Thoracic aorta (tissue), 1 donor: ENCODE data around the genes PRAMEF4, PRAMEF33 and PDPN.

DNA sequence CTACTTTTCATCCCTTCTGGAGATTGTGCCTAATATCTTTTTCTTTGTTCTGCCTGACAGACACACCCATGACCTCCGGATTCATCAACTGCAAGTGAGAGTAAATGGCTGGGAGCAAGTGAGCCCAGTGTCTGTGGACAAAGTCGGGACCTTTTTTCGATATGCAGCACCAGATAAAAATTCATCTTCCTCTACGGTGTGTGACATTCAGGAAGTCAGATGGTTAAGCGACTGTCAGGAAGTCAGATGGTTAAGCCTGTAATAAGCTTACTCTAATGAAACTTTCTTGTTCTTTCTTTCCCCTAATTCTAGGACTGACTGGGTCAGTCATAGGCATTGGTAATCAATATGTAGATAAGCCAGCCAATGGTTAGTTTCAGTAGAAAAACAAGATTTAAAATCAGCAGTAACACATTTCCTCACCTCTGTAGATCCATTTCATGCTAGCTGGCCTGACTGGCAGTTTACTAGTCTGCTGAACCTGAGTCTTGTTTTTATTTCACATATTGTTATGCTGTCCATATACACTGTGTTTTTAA is 115.6 kb downstream of the VPS13D start:
- RAMPAGE, long total RNA, result no peak

DNA sequence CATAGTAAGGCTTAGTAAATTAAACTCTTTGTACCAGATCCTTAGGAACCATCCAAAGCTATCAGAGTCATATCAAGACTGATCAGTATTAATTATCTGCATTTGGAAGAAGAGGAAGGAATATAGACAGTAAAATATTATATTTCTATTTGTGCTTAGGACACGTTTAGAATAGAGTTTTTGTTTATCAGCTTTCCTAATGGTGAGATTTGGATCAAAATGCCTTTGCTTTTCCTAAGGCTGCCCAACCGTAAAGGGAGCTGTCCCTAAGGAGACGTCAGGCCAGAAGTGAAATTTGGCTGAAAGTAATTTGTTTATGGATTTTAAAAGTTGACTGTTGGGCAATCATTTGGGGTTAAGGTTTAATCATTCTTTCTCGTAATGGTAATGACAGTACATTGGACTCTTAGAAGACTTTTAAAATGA is 160.5 kb downstream of the DHRS3 start:
- RAMPAGE, long total RNA, result no peak

DNA sequence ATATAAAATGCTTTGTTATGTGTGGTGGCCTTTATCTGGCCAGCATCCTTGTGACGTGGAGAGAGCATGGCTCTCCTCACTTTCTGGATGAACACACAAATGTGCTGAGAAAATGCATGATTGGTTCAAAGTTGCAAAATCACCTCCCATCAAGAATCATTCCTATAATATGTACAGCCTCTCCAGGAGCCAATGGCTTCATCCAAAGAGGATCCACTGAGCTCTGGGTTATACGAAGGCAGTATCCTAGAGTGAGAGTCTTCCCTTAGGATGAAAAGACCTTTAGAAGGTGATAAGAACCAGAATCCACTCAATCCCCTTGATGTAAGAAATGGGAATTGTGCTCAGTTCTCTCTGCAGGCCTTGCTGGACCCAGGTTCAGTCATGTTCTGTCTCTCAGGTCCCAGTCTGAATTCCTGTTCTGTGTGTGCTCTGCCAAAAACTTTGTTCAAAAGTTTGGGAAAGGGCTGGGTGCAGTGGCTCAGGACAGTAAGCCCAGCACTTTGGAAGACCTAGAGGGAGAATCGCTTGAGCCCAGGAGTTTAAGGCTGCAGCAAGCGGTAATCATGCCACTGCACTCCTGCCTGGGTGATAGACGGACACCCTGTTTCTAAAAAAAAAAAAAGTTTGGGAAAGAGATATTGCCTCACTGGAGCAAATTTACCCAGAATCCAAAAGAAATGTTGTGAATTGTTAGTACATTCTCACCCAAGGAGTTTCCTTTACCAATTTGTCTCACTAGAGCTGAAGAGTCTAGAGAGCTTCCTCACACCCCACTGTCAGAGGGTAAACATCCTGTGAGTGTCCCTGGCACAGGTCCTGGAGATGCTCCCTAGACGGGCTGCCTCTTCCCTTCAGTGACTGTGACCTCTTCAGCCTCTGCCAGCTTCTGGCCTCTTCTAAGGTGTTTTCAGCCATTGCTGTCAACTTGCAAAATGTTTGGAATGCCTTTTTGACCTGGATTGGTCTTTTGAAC is 159.8 kb downstream of the DHRS3 start:
- RAMPAGE, long total RNA, result no peak

DNA sequence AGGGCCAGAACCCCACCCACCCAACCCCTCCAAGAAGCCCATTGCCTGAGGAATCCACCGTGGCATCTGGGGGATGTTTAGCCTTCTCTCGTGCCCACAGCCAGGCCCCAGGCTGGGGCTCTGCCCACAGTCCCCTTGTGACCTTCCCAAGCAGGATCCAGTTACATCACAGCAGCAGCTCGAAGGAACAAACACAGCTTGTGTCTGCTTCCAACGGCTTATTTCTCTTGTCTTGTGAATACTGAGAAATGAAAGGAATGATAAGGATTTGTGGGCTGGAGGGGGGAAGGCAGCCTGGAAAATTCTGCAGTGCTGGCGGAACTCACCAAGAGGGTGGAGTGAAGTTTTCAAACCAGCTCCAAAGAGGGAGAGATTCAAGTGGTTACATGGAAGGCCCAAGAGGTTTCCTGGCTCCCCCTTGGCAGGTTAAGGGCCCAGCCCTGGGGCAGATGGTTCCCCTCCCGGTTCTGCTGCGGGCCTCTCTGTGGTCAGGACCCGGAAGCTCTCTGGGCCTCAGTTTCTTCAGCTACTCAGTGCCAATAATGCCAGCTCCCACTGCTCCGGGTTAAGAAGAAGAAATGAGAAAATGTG is 61.5 kb downstream of the DHRS3 start:
- RAMPAGE, long total RNA, result no peak

GRCh38 chr1:12573116-12573361 is 45.0 kb downstream of the DHRS3 start:
- RAMPAGE, long total RNA, result no peak

DNA sequence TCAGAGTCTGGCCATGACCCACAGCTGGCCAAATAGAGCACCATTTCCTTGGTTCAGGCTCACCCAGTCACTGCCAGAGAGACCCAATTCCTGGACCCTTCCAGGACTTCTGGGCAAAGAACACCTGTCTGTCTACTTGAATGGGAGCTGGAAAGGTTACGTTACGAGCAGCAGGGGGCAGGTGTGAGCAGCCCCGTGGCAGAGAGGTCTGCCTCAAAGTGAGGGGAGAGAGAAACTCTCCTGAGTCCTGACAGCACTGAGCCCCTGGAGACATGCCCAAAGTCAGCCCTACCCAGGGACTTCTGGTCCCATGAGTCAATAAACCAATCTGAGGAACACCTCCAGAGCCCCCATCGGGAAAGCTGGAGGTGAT is 16.8 kb downstream of the DHRS3 start:
- RAMPAGE, long total RNA, result no peak

- RAMPAGE, long total RNA, result no peak
These were observed 8.9 kb downstream of the DHRS3 start for GRCh38 chr1:12608987-12609594.

GRCh38 chr1:12610550-12611260 is 7.3 kb downstream of the DHRS3 start:
- RAMPAGE, long total RNA, result no peak

DNA sequence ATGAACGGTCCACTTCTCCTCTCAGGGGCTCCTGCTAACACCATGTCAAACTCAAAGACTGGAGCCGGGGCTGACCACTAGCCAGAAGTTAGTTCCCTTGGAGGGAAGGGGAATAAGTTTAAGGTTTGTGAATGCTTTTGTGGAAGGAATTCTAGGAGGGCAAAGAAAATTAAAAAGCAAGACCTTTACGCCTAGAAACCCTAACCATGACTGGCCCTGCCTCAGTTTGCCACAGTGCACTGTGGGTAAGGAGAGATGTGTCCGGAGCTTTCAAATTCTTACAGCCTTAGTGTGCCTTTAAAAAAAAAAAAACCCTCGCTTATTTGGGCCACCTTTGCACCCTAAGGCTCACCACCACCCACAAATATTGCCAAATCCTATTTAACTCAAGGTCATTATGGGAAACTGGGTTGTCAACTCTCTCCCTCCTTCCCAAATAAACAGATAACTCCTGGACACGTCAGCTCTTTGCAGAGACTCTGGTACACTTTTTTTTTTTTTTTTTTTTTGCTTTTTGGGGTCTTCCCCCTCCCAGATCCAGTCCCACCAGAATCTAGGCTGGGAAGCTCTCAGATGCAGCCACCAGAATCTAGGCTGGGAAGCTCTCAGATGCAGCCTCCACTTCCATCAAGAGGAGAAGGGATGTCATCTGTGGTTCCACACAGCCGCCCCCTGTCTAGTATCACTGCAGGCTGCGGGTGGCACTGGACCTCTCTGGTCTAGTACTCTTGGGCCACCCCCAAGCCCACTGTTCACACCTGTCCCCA is 3.6 kb downstream of the DHRS3 start:
- RAMPAGE, long total RNA, result no peak

- RAMPAGE, long total RNA, result no peak
These were observed 9.0 kb upstream of the AADACL4 start for GRCh38 chr1:12634784-12635328.

DNA sequence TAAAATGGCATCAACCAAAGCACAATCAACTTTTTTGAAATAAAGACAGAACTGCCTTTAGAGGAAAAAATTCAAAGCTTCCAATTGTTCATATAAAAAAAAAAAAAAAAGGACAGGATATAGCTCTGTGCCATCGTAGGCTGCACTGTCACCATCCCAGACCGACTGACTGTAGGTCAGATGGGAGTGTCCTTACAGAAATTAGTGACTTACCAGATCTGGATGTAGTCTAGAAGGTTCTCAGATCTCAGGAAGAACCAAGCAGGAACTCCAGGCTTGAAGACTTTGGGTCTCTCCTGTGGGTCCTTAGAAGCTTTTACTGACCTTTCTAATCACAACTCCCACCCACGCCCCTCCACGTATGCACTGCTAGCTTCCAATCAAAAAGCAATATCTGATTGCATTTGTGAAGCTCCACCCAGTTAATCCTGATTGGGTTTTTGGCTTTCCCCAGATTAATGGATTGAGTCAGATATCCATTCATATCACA is at the start of gene PRAMEF4:
TSS of gene PRAMEF4 (minus strand) at position 268 of the 490 bp plus-strand sequence.
- RAMPAGE, long total RNA, result no peak

GRCh38 chr1:13303303-13303733 is at the start of gene PRAMEF33:
Gene PRAMEF33, plus strand, starts transcription at chr1:13303539.
- RAMPAGE, long total RNA, result no peak

DNA sequence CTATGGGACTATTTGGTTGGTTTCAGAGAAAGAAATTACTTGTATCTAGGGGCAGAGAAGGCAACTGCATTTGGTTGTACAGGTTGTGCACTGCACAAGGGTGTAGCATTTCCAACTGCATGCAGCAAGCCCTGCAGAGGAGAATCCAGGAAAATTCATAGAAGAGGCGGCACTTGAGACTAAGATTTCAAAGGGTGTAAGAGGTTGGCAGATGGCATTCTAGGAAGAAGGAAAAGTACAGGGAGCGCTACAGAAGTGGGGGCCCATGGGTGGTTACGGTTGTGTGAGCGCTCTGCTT is 27.9 kb downstream of the PRAMEF20 start:
- RAMPAGE, long total RNA, result no peak

DNA sequence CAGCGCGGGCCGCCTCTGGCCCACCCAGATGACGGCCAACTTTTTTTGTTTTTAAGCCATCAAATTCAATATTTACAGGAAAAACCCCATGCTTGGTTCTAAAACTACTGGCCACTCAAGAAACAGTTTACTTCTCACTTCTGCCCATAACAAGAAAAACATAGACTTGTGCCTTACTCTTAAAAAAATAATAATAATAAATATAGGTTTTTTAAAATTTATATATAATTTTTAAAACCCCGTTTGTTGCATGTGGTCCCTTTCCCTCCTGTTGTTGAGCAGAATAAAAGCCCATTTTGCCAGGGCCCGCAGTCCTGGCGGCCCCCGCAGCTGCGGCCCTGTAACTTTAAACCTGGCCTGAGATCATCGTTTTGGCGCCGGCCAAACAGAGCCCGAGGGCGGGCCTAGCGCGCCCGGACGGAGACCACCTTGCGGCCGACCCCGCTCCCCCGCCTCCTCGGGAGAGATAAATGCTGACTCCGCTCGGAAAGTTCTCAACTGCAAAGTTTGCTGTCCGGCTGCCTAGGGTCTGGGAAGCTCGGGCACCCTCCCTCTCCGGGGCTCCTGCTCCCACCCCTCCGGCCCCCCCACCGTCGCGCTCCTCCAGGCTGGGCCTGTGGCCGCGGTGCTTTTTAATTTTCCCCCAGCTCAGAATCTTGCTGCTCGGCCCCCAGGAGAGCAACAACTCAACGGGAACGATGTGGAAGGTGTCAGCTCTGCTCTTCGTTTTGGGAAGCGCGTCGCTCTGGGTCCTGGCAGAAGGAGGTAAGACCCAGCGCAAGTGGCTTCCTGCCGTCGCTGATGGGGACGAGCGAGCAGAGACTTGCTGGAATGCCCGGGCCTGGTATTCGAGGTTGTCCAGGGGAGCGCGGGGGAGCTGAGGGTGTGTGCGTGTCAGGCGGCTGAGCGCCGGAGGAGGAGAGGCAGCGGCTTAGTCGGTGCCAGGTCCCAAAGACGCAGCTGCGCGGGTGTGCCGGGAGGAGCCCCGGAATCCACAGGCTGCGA is at the start of gene PDPN:
TSS of gene PDPN (plus strand) at position 497 of the 1,005 bp plus-strand sequence.
- RAMPAGE, long total RNA, result start-site peak on the plus strand centred at position 436 of the sequence, 125 bp wide, 442 reads

- RAMPAGE, long total RNA, result no peak
These were observed 821 bp downstream of the PDPN start for GRCh38 chr1:13584341-13584964.

DNA sequence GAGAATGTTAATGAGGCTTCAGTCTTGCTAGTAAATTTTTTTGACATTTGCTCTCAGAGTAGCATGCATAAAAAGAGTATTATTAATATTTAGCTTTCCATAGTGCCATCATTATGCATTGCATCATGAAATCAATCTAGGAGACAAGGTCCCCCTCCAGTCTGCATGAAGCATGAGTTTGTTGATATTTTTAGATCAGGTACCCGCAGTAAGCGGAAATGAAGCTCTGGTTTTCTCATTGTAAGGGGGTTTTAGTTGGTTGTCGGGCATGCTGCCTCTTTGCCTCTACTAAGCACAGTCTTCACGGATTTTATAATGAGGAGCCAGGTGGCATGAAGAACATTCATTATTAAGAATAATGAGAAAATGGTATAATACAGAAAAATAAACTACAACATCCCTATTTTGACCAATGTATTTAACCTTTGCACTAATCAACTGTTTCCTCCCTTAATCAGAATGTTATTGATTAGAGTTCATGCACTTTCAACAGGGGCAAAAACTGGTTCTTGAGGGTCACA is 12.6 kb upstream of the PRDM2 start:
- RAMPAGE, long total RNA, result no peak

DNA sequence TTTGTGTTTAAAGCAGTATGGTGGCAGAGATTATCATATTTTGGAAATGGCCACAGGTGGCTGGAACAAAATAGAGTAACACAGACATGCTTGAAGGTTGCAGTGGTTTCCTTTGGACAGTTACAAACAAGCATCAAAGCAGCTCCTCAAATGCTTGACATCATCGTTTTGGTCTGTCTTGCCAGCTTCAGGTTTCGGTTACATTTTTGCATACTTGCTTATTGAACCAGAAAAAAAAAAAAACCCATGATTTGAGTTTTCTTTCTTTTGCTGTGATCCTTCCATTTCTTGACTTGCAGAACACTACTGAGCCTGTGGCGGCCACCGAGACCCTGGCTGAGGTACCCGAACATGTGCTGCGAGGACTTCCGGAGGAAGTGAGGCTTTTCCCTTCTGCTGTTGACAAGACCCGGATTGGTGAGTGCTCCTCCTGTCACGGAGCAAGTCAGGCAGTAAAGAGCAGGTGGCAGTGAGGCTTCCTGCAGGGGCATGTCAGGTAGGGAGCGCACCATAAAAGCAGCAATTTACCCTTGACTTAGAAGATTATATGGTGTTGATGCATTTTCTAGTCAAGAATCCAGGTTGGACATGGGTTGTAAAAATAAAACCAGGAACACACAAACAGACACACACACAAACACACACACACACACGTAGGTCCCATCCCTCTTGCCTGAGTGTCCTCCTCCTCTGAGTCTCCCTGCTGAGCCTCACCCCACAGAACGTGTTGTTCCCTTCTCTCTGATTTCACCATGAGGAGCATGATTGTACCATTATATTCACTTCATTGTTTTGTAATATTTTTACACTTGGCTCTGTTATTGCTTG is 30.9 kb downstream of the PRDM2 start:
- RAMPAGE, long total RNA, result no peak

DNA sequence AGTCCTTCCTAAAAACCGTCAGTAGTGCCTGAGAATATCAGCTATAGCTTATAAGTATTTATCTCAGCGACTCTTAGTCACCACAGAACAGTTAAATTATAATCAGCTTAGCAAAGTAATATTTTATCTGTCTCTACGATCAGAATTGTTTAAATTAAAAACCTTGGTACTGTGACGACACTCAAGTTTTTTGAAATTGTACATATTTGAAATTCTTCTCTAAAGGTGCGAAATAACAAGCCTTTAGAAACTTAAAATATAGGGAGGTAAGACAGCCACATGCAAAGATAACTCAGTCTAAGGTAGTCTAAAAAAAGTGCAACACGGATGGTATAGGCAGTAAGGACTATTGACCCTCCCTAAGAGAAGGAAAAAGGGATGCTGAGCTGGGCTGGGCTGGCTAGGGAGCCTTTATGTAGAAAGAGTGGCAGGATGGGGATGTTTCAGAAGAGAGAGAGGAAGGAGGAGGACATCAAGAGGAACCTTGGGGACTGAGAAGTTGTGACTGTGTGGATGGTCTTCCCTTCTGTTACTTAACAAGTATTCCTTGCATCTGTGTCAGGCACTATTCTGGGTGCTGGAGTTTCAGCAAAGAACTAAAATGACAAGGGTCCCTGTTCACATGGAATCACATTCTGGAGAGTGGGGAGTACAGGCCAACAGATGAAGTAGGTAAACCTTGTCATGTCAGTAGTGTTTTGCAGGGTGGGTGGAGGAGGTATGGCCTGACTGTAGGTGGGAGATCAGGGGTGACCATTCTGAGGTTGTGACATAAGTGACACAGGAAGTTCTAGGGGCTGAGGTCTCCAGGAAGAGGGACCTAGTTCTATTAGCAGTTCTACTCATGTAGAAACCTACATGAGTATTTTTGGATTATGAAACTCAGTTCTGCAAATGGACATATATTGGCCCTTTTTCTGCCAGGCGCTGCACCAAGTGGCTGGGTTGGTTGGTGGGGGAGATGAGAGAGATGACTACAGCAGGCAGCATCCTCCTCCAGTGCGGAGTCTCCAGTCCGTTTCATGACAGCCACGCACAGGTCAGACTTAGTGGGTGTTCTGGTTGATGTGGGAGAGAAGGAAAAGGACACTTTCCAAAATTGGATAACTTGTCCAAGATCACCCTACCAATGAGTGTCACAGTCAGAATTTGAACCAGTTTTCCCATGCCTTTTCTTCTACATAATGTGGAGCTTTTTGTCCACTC is 53.7 kb downstream of the PRDM2 start:
- RAMPAGE, long total RNA, result no peak

DNA sequence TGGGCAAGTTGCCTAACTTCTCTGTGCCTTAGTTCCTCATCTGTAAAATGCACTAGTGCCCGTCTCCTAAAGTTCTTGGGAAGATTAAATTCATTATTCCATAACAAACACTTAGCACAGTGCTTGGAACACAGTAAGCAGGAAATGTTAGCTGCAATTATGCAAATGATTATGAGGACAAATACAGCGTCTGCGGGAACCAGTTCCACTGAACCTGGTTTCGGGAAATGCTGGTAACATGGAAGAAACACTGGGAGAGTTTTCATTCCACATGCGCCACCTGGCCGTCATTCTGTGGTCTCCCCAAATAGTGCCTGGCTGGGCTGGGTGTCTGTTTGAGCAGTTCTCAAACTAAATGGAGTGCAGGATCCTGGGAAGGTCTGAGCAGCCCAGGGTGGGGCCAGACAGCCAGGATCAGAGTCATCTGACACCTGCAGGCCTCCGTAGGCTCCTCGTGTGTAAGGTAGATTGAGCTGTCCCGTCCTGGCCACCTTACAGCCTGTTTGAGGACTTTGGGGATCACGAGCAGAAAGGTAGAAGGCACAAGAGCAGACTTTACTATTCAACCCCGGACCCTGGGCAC is 101.7 kb downstream of the PRDM2 start:
- RAMPAGE, long total RNA, result no peak

GRCh38 chr1:14309552-14310345 is 288.7 kb upstream of the KAZN start:
- RAMPAGE, long total RNA, result no peak